Measurements from ENCODE around the gene CHODL.

- PRO-cap, 2 experiments: no peak in any of the 2 experiments
Measured at GRCh38 chr21:16533617-16534189, 803.9 kb downstream of the USP25 start.

- PRO-cap, 2 experiments: no peak in any of the 2 experiments
Measured at GRCh38 chr21:17513146-17513596, 328 bp downstream of the CXADR start.

DNA sequence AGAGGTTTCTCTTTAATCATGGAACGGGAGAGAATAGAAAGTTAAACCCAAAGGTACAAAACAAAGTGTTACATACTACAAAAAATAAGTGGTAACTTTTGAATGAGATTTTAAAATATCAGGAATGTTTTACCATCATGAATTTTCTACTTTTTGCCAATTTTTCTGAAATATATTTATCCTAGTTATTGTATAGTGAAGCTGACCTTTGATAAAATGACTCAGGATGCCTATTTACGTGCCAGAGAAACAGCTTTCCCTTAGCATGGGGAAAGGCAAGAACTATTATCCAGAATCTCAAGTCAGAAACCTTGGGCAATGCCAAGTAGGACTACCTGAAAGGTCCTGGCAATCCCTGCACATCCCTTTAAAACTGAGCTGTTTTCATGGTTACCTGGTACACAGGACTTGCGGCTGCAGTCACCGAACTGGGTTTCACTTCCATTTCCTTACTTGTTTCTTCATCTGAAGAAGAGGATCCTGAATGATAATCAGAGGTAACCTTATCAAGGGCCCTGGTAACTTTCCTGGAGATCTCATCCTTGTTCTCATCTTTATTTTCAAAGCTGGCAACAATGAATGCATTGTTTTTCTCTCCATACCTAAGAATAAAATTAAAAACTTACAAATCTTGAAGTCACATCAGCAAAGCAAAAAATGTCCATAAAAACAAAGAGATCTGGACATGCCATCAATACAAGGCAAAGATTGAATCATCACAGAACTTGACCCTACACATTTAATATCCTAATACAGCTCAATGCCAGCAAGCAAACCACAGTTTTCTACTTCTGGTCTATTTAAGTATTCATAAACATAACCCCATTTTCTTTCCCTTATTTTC lies 14.3 kb downstream of the BTG3 start:
- PRO-cap, 2 experiments: no peak in any of the 2 experiments

- PRO-cap, 2 experiments: no peak in any of the 2 experiments
Measured at GRCh38 chr21:17795007-17795657, 24.0 kb downstream of the C21orf91 start.

DNA sequence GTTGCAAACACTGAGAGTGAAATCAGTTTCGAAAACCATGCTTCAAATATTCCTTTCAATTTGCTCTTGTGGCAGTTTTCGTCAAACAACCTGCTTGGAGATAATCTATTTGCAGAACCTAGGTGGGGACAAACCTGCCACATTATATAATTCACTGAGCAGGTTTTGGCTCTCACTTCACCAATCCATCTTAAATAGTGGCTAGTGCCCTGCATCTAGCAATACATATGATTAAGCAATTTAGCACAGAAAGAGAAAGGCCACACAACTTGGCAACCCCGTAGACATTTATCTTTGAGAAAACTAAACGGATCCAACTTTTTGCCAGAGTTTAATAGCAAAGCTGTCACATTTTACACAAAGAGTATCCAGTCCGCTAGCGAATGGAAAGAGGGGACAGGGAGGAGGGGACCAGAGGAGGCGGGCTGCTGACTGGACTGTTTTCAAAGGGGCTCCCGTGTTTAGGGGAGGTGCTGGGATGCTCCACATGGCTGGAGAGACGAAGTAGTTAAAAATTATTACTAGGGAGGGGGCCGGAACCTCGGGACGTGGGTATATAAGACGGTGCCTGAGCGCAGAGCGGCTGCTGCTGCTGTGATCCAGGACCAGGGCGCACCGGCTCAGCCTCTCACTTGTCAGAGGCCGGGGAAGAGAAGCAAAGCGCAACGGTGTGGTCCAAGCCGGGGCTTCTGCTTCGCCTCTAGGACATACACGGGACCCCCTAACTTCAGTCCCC lies at the start of gene CHODL:
CHODL (plus strand) TSS at position 586 of the 736 bp plus-strand sequence.
- PRO-cap, 2 experiments: no peak in any of the 2 experiments

GRCh38 chr21:21199190-21199909 lies 201.1 kb downstream of the NCAM2 start:
- PRO-cap, 2 experiments: no peak in any of the 2 experiments

DNA sequence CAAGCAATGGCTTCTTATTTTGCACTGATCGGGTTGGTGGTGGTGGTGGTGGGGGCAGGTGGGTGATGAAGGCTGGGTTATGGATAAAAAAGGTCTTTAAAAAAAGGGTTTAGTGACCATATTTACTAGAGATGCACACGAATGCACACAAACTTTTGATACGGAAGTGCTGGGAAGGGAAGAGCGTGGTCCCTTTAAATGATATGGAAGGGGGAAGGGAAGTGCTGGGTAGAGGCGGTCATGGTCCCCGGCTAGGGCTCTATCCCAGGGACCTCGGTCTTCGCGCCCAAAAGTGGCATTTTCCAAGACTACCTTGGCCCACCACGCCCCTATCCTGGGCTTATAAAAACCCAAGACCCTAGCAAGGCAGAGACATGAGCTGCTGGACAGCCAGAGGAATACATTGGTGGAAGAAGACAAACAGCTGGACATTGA lies 1720.4 kb downstream of the MRPL39 start:
- PRO-cap, 2 experiments: no peak in any of the 2 experiments

DNA sequence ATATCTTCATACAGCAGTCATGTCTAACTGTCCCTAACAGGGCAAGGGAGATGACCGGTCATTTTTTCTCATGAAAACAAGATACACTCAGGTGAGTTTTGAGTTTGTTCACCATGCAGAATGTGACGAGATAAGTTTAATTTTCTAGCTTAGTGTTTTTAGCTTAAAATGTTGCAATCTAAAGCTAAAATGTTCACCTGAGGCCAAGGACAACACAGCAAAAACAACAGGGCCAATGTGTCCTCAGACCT lies 144.3 kb downstream of the GABPA start:
- PRO-cap, 2 experiments: no peak in any of the 2 experiments

DNA sequence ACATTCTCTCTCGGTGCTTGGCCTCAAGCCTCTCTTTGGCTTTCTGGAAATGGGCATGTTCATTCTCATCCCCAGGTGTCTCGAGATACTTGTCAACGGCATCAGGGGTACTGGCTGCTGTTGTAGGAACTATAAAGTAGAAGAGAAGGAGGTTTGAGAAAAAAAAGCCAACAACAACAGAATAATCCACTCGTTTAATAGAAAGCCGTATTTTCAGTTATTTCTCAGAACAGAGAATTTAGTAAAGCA lies 188.3 kb downstream of the APP start:
- PRO-cap, 2 experiments: no peak in any of the 2 experiments

GRCh38 chr21:26021687-26022132 lies 148.9 kb downstream of the APP start:
- PRO-cap, 2 experiments: no peak in any of the 2 experiments

GRCh38 chr21:26024088-26024388 lies 146.5 kb downstream of the APP start:
- PRO-cap, 2 experiments: no peak in any of the 2 experiments

GRCh38 chr21:26139959-26140679 lies 30.5 kb downstream of the APP start:
- PRO-cap, 2 experiments: no peak in any of the 2 experiments

- PRO-cap, 2 experiments: peak in 1 of 2 experiments; most common minus-strand start chr21:26161335 (in 1)
Measured at GRCh38 chr21:26161159-26161789, 9.3 kb downstream of the APP start.

GRCh38 chr21:26166053-26166627 lies 4.4 kb downstream of the APP start:
- PRO-cap, 2 experiments: no peak in any of the 2 experiments

GRCh38 chr21:26546565-26547395 lies 26.3 kb downstream of the CYYR1 start:
- PRO-cap, 2 experiments: no peak in any of the 2 experiments

GRCh38 chr21:26563862-26564555 lies 9.1 kb downstream of the CYYR1 start:
- PRO-cap, 2 experiments: no peak in any of the 2 experiments

DNA sequence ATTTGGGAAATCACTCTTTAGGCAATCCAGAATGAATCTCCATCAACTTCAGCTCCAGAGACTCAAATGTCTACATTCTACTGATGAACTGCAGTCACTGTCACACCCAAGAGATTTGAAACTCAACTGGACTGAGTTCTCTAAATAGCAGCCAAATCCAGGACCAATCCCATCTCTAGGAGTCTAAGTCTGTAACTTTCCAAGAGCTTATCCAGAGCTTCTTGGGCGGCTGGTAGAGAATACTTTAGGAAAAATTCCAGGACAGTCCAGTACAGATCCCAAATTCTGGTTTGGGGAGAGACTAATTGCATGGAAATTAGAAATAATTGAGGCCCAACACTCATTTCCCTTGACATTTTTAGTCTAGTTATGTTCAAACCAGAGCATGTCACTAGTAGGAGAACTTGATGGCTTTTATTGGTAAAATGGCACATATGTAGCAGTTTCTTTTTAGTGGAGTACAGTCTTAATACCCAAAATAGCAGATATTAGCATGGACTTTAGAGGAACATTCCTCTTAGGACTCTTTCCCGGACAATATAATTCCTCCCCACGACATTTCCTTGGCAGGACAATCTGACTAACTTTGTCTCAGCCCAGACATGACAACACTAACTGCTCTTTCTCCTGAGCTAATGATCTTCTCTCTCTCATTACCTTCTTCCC lies 62.7 kb downstream of the ADAMTS1 start:
- PRO-cap, 2 experiments: no peak in any of the 2 experiments

DNA sequence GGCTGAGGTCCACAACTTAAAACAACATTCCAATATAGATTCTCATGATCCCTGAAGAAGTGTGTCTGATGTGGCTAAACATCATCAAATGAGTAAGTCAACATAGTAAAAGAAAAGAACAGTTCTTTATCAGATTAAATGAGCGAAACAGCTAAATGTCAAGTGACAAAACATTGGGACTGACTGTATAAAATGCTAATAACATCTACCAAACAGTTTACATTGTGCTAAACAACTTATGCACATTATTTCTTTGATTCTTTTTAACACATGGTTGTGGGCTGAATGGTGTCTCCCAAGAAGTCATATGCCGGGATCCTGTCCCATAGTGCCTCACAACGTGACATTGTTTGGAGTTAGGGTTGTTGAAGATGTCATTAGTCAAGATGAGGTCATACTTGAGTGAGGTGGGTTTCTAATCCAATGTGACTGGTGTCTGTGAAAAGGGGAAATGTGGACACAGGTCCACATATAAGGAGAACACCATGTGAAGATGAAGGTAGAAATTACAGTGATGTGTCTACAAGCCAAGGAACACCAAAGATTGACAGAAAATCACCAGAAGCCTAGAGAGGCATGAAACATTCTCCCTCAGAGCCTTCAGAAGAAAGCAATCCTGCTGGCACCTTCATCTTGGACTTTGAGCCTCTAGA lies 345.9 kb downstream of the N6AMT1 start:
- PRO-cap, 2 experiments: no peak in any of the 2 experiments

DNA sequence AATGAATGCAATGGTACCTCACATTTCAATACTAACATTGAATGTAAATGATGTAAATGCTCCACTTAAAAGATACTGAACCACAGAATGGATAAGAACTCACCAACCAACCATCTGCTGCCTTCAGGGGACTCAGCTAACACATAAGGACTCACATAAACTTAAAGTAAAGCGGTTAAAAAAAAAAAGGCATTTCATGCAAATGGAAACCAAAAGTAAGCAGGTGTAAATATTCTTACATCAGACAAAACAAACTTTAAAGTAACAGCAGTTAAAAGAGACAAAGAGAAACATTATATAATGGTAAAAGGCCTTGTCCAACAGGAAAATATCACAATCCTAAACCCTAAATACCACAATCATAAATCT lies 48.5 kb downstream of the N6AMT1 start:
- PRO-cap, 2 experiments: no peak in any of the 2 experiments

- PRO-cap, 2 experiments: no peak in any of the 2 experiments
Measured at GRCh38 chr21:28966914-28967307, 25.8 kb downstream of the LTN1 start.

Data from monocyte (primary cell).